ENCODE results near the genes CBX6 and APOBEC3A.

GRCh38 chr22:37804830-37805008, 310 bp upstream of the H1-0 start:
- PRO-cap, result no peak

- PRO-cap, result no peak
These were observed 1.7 kb downstream of the GALR3 start for GRCh38 chr22:37824626-37825569.

- PRO-cap, result unidirectional peak, plus-strand start at chr22:37905333
These were observed 1.2 kb upstream of the MICALL1 start for GRCh38 chr22:37904454-37905670.

GRCh38 chr22:37910761-37911167, 4.7 kb downstream of the MICALL1 start:
- PRO-cap, result no peak

- PRO-cap, result no peak
These were observed 3.5 kb downstream of the SOX10 start for GRCh38 chr22:37980715-37981337.

DNA sequence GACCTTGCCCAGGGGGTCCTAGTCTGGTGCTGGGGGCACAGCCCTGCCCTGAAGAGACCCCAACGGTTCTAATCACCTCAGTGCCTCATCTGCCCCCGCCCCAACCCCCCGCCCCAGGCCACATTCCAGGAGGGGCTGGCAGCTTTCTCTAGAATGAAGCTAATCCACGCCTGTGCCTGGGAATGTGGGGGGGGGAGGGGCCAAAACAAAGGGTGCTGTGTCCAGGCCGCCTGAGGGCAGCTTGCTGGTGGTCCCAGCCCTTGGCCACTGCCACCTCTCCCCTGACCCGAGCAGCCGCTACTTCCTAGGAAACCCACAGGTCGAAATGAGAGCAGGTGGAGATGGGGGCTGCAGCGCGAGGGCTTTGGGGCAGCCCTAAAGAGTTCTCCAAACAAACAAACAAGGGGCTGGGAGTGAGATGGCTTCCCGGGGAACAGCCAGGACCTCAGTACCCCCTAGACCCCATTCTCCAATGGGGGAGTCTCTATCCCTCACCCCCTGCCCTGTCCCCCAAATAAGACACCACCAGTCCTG, 437 bp upstream of the SLC16A8 start:
- PRO-cap, result no peak

- PRO-cap, result no peak
These were observed 9.5 kb downstream of the PLA2G6 start for GRCh38 chr22:38171843-38172848.

DNA sequence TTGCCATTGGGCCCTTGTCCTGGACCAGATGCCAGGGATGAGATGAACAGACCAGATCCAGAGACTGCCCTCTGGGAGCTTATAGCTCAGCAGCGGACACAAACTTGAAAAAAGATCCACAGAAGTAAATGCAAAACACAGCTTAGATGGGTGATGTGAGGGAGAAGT, 2.2 kb downstream of the MAFF start:
- PRO-cap, result no peak

GRCh38 chr22:38214130-38214322, 12.2 kb downstream of the MAFF start:
- PRO-cap, result no peak

- PRO-cap, result no peak
These were observed 35.2 kb downstream of the MAFF start for GRCh38 chr22:38236739-38237574.

DNA sequence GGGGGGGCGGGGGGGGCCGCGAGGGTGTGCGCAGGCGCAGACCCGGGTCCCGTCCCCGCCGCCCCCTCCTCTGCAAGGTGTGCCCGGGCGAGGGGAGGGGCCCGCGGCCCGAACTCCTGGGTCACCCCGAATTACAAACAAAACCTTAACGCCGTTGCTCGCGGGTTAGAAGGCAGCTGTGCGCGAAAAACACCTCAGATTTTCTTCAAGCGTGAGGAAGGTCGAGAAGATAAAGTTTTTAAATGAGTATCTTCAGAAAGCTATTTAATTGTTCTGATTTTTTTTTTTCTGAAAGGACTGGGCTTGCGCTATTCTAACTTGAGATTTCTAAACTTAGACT, 55.8 kb downstream of the KCNJ4 start:
- PRO-cap, result no peak

- PRO-cap, result bidirectional peak, plus-strand start at chr22:38570483, minus-strand start at chr22:38570180; unidirectional peak, minus-strand start at chr22:38571029
These were observed 641 bp upstream of the DMC1 start for GRCh38 chr22:38570354-38571294.

DNA sequence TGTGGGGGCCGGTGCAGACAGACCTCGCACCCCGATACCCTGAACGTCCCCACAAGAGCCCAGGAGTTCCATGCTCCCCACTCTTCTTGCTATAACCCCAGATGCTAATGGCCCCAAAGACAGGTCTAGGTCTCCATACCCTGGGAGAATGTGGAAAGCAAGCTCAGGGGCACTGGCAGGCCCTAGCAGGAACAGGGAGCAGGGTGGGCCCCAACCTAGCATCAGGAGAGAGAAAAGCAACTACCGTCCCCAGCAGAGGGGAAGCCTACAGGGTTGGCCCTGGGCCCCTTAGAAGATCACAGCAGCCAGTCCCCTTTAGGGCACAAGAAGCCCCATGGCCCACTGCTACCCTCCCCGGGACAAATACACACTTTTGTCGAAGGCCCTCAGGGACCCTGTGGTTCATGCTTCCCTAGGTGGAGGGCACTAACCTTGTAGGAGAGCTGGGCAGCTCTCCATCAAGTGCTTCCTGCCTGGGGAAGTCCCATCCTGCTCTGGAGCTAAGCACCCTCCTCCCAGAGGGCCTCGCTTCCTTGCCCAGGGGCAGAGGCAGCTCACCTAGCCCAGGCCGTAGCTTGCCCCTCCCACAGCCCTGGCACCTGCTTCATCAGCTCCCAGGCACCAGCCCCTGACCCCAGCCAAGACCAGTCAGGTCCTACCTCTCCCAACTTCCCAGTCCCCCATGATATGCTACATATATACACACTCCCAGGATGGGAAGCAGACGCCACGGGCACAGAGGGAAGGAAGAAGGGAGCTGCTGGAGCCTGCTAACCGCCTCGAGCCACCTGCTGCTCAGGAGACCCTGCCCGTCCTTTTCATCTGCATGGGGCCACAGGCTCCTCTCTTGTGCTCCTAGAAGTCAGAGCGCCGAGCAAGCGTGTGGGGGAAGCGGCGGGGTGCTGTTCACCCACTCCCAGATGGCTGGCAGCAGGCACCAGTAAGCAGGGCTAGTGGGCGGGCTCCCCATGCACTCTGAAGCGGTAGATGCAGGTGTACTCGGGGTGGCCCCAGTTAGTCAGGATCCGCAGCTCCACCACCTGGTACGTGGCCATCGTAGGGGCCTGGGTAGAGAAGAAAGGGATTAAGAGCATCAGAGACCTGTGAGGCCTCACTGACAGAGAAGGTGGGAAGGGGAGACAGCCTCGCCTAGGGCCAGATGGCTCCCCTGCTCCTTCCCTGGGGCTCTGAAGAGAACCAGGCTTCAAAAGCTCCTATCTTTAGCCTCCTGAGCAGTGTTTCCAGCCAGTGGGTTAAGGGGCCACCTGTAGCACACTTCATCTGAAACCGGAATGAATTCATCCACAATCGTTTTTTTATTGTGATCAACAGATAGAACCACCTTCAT, 20.0 kb downstream of the SUN2 start:
- PRO-cap, result no peak

DNA sequence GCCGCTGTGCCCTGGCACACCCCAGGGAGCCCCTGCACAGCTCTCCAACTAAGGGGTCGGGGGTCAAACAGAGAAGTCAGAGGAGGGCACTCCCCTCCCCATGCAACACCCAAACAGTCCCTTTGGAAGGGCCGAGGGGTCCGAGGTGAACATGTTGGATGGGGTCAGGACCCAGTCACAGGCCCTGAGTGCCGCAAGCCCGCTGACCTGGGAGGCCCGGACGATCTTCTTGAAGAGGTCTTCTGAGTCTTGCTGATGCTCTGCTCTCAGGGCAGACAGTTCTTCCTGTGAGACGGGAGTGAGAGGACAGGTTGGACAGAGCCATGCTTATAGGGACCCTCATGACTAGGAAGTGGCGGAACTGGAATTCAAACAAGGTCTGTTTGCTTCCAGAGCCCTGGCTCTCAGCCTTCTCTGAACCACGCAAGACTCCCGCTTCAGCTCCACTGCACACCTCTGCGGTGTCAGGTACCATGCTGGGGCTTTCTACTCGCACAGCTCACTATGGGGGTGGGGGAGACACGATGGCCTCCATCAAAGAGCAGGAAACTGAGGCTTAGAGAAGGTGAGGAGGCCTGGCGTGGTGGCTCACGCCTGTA, 14.4 kb downstream of the SUN2 start:
- PRO-cap, result no peak

- PRO-cap, result no peak
These were observed 6.1 kb downstream of the SUN2 start for GRCh38 chr22:38749666-38750205.

DNA sequence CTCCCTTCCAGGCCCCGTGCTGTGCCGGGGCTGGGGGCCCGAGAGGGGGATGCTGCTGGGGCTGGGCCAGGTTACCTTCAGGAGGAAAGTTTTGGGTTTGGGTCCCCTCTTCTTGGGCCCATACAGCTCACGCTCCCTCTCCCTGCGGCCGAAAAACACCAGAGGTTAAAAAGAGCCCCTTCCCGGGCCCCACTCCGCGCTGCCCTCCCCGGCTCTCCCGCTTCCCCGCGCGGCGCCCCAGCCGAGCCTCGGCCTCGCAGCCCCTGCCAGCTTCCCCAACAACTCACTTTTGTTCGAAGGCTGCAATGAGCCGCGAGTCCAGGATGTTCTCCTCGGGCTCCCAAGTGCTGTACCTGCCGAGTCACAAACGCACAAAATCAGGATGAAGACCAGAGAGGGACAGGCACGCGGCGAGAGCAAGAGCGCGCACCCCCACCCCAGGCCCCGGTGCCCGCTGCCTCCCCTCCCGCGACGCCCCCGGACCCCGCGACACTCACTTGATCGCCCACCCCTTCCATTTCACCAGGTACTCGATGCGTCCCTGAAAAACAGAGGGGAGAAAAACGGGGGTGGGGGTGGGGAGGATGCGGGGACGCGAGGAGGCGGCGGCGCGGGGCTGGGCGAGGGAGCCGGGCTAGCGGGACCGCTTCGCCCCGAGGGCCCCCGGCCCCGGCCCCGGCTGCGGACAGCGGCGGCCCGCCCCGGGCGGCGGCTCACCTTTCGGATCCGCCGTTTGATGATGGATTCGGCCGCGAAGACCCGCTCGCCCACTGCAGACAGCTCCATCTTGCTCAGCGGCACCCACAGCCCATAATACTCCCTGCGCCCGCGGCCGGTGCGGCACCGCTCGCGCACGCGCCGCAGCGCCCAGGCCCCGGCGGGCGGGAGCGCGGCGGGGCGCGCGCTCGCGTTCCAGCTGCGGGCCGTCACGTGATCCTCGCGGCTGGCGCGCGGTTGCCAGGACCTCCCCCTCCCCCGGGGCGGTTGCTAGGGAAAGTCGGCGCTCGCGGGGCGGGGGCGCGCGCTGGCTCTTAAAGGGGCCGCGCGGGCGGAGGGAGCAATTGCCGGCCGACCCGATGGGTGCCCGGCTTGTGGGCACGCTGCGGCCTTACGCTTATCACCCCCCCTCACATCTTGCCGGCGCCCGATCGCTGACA, at the start of gene CBX6:
CBX6 (minus strand) TSS at position 812 of the 1,157 bp plus-strand sequence.
- PRO-cap, result bidirectional peak, plus-strand start at position 1,060 of the sequence, minus-strand start at position 812 of the sequence

DNA sequence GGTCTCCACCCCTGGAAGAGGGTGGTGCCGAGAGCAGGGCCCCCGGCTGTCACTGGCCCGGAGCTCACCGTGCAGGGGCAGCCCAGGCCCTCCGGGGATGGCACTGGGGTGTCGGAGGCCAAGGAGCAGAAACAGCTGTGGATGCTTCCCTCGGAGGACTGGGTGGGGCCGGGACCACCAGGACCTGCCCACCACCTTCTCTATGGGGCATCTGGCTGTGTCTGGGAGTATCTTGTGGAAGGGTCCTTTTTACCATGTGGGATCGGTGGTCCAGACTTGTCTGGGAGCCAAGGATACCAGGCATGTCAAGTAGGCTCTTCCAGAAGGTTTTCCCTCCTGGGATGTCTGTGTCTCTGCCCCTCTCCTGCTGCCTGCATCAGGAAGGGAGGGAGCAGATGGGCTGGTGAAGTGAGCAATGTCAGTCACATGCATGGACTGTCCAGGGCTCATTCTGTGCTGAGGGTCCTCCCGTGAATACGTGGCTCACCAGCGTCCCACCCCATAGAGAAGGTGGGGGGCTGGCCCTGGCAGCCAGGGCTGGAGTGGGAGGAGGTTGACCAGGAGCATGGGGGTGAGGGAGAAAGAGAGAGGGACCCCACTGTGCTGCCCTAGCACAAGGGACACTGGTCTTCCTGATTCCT, 4.1 kb upstream of the APOBEC3A start:
- PRO-cap, result no peak

DNA sequence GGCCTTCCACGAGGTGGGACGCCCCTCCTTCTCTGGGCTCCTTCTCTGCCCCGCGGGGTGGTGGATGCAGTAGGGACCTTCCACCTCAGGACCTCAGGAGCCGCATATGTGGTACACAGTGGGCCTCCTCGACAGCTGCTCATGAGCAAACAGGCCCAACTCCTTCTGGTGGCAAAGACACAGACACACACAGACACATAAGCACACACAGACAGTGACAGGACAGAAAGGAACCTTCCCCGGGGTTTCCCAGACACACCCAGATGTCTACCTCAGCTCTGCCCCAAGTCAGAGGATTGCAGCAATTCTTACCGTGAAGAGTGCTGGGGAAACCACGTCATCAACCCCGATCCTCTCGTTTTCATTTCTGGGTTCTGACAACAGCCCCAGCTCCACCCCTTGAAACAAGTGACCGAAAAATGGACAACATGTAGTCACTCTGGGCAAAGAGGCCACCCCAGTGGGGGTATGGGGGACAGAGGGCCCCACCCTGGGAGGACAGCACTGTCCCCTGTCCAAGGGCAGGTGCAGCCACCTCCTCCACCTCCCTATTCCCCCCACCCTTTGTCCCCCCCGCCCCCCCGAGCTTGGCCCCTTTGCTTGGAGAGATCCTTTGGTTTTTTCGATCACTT, 3.4 kb upstream of the APOBEC3A start:
- PRO-cap, result bidirectional peak, plus-strand start at position 455 of the sequence, minus-strand start at position 167 of the sequence

DNA sequence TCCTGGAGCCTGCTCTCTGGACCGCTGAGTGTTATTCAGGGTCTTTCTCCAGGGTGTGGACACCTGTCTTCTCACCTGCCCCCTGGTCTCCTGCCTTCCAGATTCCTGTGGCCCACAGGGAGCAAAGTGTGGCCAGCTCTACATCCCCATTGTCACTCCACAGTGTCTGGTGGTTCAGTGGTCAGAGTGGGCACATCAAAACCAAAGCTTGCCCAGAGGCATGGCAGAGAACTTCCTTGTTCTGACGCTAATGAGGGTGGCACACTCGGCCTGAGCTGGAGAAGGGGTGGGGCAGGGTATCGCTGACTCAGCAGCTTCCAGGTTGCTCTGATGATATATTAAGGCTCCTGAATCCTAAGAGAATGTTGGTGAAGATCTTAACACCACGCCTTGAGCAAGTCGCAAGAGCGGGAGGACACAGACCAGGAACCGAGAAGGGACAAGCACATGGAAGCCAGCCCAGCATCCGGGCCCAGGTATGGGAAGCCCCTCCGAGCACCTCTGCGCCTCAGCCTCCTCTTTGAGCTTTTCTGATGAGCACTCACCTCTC, at the start of gene APOBEC3A:
APOBEC3A (plus strand) TSS at position 365 of the 550 bp plus-strand sequence.
- PRO-cap, result no peak

DNA sequence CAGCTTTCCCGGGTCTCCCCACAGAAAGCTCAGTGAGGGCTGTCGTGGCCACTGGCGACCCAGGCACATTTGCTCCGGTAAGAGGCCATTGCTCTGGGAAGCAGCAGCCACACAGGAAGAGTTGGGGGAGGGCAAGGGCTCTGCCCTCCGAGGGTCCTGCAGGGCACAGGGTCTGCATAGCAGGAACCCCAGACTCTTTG, 8.7 kb downstream of the APOBEC3A start:
- PRO-cap, result no peak

All from left lung (tissue), 1 donor.